Amniotic epithelial cell (primary cell): ENCODE results near the gene RAC3.

- RRBS: 2% methylated on average over 88 of the region's 141 CpGs
Measured at GRCh38 chr17:82030936-82031890, at the start of gene RAC3. RAC3 (plus strand) TSS chr17:82031678.

- RRBS: 78% methylated on average over 2 of the region's 12 CpGs
Measured at GRCh38 chr17:82034885-82035356, 2.6 kb downstream of the DCXR start.

- RRBS: 100% methylated on average over 1 of the region's 28 CpGs
Measured at GRCh38 chr17:82090146-82090785, 7.8 kb downstream of the FASN start.

- RRBS: no CpG with 5 or more reads among the region's 59 CpGs
Measured at GRCh38 chr17:82090786-82091948, 6.9 kb downstream of the FASN start.

DNA sequence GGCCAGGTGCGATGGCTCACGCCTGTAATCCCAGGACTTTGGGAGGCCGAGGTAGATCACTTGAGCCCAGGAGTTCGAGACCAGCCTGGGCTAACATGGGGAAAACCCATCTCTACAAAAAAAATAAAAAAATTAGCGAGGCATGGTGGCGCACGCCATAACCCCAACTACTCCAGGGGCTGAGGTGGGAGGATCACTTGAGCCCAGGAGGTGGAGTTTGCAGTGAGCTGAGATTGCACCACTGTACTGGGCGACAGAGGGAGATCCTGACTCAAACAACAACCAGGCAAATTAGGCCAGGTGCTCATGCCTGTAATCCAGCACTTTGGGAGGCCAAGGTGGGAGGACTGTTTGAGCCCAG lies 19.0 kb upstream of the FASN start:
- RRBS: no CpG with 5 or more reads among the region's 8 CpGs

DNA sequence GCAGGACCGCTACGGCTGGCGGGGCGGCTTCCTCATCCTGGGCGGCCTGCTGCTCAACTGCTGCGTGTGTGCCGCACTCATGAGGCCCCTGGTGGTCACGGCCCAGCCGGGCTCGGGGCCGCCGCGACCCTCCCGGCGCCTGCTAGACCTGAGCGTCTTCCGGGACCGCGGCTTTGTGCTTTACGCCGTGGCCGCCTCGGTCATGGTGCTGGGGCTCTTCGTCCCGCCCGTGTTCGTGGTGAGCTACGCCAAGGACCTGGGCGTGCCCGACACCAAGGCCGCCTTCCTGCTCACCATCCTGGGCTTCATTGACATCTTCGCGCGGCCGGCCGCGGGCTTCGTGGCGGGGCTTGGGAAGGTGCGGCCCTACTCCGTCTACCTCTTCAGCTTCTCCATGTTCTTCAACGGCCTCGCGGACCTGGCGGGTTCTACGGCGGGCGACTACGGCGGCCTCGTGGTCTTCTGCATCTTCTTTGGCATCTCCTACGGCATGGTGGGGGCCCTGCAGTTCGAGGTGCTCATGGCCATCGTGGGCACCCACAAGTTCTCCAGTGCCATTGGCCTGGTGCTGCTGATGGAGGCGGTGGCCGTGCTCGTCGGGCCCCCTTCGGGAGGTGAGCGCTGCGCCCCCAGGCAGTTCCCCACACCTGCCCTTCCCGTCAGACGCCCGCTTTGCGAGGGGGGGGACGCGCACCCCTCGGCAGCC lies 8.6 kb downstream of the SLC16A3 start:
- RRBS: no CpG with 5 or more reads among the region's 68 CpGs

DNA sequence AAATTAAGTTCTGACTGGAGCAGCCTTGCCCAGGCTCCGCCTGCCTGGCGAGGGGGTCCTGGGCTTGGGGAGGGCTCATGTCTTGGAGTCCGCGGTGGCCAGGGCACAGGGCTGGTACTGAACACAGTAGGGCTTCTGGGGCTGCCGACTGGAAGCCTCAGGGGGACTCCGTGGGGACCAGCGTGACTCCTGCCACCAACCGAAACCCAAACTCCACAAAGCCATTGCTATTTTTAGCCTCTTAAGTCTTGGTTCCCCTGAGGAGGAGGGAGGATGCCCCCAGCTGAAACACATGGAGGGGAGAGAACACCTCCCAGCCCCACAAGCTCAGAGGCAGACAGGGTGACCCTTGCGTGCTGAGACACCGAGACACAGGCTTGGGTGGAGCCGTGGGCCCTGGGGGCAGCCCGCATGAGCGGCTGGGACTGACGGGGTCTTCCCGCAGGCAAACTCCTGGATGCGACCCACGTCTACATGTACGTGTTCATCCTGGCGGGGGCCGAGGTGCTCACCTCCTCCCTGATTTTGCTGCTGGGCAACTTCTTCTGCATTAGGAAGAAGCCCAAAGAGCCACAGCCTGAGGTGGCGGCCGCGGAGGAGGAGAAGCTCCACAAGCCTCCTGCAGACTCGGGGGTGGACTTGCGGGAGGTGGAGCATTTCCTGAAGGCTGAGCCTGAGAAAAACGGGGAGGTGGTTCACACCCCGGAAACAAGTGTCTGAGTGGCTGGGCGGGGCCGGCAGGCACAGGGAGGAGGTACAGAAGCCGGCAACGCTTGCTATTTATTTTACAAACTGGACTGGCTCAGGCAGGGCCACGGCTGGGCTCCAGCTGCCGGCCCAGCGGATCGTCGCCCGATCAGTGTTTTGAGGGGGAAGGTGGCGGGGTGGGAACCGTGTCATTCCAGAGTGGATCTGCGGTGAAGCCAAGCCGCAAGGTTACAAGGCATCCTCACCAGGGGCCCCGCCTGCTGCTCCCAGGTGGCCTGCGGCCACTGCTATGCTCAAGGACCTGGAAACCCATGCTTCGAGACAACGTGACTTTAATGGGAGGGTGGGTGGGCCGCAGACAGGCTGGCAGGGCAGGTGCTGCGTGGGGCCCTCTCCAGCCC lies 9.8 kb downstream of the SLC16A3 start:
- RRBS: 5% methylated on average over 4 of the region's 47 CpGs

- RRBS: no CpG with 5 or more reads among the region's 20 CpGs
Measured at GRCh38 chr17:82247494-82248140, 18.8 kb downstream of the SLC16A3 start.

GRCh38 chr17:82253324-82253831 lies 20.1 kb downstream of the CSNK1D start:
- RRBS: no CpG with 5 or more reads among the region's 19 CpGs

DNA sequence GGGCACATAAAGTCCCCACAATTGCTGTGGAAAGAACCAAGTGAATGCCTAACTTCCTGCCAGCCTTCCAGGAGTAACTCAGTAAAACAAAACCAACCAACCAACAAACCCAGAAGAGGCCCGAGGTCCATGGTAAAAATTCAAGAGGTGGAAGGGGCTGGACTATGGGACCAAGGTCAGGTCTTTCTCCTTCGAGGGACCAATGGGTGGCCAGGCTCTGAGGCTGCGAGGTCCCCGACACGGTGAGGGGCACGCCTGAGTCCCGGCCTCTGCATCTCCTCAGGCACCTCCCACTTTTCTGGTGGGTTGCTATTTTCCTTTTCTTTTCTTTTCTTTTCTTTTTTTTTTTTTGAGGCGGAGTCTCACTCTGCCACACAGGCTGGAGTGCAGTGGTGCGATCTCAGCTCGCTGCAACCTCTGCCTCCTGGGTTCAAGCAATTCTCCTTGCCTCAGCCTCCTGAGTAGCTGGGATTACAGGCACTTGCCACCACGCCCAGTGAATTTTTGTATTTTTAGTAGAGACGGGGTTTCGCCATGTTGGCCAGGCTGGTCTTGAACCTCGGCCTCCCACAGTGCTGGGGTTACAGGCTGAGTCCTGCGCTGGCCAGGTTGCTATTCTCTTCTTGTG lies 17.9 kb downstream of the CD7 start:
- RRBS: no CpG with 5 or more reads among the region's 15 CpGs

GRCh38 chr17:82304430-82304887 lies 12.9 kb downstream of the CD7 start:
- RRBS: no CpG with 5 or more reads among the region's 13 CpGs

DNA sequence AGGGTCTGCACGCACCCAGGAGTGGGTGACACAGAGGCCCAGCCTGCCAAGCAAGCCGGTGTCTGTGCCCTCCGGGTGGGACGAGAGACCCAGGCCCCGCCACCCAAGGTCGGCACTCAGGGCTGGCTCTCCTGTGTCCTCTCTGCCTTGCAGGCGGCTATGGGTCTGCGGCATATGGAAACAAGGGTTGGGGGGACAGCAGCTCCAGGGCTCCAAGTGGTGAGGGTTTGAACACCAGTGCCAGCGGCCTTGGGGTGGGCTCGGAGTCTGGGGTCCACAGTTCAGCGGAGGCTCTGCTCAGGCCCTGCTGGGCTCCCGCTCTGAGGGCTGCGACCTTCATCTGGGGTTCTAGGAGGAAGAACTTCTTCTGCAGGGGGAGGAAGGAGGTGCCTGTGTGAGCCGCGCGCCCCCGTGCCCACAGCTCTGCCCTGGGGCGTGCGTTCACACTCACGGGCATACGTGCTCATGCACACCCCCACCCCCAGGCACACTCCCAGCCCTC lies 4.6 kb upstream of the CD7 start:
- RRBS: no CpG with 5 or more reads among the region's 21 CpGs

DNA sequence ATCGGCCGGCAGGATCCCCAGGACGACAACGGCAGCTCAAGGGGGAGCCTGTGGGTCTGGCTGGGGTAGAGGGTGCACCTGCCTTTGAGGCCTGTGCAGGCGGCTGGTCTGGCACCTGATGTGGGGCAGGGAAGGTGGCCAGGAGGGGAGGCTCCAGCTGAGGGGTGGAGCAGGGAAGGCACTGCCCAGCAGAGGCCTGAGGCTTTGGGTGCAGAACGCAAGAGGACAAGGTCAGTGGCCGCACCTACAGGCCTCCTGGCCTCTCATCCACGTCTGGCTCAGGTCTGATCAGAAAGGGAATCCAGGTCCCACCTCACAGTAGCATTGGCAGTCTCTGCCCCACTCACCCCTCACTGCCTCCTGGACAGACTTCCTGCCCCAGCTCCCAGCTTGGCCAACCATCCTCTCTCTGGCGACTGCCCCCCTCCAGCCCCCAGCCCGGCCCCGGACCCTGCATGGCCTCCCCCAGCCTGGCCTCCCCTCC lies 4.4 kb downstream of the UTS2R start:
- RRBS: no CpG with 5 or more reads among the region's 11 CpGs

GRCh38 chr17:82441894-82442694 lies 8.5 kb downstream of the CYBC1 start:
- RRBS: no CpG with 5 or more reads among the region's 21 CpGs

GRCh38 chr17:82498992-82499567 lies 20.5 kb upstream of the FOXK2 start:
- RRBS: no CpG with 5 or more reads among the region's 14 CpGs

DNA sequence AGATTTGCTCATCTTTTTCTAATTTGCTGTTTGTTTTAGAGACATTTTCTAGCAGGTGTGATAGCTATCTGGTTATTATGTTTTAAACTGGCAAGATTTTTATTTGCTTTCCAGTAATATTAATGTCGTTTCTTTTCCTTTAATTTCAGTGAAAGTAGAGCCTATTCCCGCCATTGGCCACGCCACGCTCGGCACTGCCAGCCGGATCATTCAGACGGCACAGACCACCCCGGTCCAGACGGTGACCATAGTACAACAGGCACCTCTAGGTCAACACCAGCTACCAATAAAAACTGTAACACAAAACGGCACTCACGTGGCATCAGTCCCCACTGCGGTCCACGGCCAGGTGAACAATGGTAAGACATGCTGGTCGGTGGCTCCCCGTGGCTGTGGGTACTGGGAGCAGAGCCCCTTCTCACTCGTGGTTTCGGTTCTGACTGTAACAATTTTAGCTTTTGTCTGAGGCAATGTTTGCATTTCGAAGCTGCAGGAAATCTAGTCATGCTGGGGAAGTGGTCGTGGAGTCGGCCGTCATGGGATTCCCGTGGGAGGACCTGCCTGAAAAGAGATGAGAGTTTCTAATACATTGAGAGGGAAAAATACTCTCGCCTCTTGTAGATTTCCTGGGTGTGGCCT lies 61.2 kb downstream of the WDR45B start:
- RRBS: no CpG with 5 or more reads among the region's 23 CpGs

DNA sequence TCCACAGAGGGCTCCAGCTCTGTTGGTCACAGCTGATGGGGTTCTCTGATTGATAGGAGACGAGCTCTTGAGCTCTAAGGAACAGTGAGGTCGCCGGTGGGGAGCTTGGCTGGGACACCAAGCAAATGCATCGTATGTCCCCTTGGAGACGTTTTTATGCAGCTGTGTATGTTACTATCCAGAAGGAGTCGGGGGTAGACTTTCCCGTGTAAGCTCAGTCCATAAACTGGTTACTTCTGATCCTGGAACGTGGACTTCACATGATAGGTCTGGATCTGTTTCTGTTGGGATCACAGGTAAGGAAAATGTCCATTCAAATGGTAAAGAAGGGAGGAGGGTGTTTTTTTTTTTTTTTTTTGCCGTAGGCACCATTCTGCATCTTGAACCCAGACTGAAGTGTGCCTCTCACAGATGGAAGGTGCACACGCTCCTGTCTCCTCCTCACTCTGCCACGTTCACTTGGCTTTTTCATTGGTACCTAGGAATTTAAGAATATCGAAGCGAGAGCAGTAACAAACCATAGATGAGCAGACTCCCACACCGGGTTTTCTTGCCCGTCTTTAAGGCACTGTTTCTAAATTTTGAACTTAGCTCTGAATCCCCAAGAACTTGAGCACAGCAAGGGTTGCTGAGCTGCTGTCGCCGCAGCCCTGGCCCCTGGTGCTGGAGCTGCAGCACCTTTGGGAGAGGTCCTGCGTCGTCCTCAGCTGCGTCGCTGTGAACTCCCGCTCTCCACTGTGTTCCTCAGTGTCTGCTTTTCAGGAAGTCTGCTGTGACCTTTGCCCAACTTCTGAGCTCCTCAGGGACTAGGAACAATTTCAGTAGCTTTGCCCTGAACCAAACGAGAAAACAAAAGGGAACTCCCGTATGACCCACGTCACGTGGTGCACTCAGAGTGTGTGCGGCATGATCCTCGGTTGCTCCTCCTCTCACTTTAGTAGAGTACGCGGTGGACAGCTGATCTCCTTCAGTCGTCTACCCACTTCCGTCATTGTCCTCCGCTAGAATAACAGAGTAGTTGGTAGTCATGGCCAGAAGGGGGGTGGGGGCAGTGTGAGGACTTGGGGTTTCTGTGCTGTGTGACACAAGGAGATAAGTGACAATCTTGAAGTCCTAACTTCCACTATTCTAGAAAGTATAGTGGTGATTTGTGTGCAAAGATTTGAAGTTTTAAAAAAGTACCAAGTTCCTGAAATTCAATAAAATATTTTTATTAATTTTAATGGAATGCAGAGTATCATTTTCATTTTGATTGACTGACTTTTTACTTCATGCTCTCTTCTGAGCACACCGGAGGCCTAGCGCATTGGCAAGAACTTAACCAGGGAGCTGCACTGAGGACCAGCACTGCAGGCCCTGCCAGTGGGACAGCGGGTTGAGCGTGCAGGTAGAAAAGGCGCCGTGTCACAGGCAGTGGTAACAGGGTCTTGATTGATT lies 44.3 kb downstream of the WDR45B start:
- RRBS: no CpG with 5 or more reads among the region's 39 CpGs

DNA sequence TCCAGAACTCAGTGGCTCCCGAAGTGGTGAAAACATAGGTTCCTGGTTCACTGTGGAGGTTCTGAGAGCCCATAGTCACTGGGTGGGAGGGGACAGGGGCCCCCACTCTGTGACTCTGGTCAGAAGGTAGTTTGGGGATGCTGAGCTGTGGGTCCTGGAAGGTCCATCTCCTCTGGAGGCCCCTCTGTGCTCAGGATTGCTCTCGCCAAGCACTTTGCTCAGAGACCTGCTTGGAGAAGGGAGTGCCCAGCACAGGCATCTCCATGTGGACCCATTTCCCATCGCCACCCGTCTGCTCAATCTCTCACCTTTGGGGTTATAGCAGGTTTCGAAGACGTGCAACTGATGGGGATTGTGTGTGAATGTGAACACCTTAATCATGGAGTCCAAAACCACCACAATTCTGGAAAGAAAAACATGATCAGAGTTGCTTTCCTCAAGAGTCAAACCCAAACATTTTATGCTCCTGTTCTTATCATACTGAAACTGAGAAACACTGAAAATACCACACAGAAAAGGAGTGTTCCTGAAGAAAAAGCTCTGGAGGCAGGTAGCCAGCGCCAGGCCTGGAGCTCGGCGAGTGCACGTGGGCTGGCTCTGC lies 23.1 kb downstream of the WDR45B start:
- RRBS: no CpG with 5 or more reads among the region's 10 CpGs

DNA sequence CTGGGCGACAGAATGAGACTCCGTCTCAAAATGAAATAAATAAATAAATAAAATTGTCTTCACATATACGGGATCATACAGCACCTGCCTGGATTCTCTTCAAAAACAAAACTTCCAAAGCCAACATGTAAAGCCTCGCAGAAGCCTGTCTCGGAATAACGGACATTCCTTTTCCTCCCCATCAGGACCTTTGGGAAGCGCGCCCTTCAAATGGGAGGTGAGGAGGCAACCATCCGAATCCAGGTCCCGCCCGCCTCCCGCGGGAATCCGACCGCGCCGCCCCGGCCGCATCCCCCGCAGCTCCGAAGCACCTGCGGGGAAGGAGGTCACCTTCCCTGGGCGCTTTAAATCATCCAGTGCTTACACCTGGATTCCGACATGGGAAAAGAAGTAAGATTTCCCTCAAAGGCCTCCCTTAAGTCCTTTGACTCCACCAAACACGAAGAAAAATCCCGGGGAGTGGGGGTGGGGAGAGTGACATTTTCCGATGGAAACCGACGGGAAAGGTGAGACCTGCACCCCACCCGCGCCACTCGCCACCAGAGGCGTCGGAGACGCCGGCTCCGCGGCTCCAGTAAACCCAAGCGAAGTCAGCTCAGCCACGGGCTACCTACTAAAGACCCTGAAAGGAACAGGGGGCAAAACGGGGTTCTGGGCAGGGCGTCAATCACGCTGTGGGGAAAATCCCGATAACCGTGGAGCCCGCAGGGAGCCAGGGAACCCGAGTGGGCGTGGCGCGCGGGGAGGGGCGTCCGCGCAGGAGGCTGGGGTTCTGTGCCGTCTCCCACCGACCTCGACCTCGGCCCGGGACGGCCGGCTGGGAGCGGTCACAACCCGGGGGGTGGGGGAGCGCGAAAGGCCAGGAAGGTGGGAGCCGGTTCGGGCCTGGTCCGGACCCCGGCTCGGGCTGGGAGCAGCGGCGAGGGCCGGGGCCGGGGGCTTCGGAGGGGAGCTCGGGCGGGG lies 771 bp downstream of the WDR45B start:
- RRBS: 5% methylated on average over 4 of the region's 77 CpGs

- RRBS: 92% methylated on average over 7 of the region's 31 CpGs
Measured at GRCh38 chr17:82658354-82658880, 10.2 kb upstream of the WDR45B start.